ENCODE results near the genes ST6GALNAC4 and EEIG1.

- PRO-cap = no peak
Measured at GRCh38 chr9:127133576-127134405, 11.4 kb upstream of the ANGPTL2 start.

DNA sequence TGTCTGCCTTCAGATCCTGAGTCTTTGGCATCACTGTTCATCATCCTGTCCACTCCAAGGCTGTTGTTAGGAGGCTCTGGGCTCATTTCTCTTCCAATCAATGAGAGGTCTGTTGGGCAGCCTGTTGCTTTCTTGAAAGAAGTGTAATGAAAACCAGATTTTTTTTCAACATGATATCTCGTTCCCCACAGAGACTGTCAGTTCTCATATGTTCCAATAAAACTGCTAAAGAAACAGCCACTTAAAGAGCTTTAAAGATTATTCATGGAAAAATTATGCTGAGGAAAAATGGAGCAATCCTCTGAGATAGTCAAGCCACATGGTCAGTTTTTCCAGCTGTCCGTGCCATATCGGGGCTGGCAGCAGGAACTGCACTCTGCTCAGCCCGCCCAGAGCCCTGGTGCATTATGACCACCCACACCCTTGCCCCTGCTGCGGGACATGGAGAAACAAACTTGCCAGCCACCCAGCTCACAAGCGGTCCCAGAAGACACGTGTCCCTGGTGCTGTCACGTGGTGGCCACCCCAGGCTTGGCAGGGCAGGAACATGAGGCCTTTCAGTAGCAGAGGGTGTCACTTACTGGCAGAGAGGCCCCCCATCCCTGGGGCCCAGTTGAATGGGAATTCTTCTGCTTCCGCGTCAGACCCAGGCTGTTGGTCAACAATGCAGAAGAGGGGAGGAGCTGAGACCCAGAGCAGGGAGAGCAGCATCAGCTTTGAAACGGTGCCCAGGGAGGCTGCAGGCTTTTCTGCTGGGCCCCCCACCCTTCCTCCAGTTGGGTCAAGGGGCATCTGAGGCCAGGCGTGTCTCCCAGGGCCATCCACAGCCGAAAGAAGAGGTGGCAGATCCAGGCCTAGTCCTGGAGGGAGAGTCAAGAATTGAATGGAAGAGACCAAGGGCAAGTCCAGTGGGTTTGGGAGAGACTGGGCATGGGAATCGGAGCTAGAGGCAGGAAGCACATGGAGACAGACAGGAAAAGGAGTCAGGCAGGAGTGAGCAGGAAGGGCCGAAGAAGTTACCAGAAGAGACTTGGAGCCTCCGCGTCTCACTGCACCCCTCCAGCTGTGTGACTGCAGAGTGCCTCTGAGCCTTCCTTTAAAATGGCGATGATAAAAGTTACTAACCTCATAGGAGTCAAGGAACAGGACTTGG, 64.0 kb upstream of the ANGPTL2 start:
- PRO-cap = no peak

DNA sequence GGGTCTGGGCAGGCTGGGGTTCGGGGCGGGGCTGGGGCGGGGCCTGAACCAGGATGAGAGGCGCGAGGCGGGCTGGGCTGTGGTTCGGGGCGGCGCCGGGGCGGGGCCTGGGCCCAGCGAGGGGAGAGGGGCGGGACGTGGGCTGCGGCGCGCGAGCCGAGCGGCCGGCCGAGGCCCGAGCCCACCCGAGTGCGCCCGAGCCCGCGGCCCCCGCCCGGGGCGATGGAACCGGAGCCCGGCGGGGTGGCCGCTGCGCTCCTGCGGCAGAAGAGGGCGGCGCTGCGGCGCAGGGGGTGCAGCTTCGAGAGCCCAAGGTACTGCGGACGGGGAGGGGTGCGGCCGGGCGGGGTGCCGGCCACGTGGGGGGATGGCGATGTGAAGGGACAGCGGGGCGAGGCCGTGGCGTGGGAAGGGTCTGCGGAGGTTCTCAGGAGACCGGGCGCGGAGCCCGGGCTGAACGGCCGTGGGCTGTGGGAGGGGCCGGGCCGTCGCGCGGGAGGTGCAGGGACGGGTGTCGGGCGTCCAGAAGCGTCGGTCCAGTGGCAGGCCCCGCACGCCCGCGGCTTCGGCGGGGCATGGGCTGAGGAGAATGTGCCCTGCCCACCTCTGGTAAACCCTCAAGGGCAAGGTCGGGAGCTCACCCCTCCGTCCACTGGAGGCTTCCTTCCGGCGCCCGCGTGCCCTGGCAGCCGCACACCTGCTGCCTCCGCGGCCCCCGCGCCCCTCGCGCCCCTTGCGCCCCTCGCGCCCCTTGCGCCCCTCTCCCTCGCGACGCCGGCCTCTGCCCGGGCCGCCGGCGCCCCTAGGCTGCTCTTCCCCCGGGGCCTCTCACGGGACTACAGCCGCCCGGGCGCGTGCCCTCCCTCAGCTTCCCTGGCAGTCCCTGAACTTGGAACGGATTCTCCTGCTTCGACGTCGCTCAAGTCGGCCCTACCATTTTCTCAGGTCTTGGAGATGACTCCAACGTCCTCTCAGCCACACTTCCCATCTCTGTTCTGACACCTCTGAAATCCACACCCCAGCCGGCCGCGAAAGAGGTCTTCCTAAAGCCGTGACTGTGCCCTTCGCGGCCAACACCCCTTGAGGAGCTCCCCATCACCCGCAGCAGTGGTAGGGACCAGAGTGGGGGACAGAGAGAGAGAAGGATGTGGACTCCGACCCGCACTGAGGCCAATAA, 39.1 kb upstream of the GARNL3 start:
- PRO-cap = no peak

GRCh38 chr9:127360698-127361388, 36.1 kb upstream of the SLC2A8 start:
- PRO-cap = no peak

DNA sequence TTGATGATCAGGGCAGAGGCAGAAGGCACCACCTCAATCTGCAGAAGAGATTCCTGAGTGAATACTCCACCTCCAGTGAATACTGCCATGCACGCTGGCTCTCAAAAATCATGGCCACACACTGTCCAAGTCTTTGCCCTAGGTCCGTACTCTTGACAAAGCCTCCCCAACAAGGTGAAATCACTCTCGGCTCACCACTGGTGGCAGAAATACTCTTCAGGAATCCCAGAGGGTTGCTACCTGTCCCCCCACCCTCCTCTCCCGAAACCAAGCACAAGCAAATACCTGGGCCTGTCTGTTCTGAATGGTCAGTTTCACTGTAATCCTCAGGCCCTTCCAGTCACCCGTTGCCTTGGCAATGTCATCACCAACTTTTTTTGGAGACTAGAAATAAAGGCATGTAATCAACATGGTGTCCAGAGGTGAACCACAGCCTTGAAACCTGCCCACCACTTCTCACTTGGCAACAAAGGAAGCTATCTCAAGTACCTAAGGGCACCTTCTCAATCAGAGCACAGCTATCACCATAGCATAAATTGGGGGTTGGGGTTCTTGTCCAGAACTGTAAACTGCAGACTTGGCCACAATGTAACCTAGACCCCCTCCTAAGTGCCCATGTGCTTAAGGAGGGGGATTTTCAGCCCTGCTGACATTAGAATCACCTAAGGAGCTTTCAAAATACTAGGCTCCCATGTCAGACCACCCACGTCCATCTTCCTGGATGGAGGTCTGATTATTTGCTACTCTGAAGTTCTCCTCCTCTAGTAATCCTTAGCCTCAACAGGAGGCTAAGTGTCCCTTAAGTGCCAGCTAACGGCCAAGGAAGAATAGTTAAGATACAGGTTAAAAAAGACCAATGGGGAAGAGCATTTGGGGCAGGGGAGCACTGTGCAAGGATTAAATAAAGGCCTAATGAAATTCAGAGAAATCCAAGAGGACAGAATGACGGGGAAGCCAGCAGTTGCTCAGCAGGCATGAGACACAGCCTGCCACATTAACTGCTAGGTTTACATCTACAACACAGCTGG, 1.6 kb downstream of the RPL12 start:
- PRO-cap = no peak

GRCh38 chr9:127509684-127510126, 58.4 kb downstream of the LRSAM1 start:
- PRO-cap = no peak

- PRO-cap = no peak
Measured at GRCh38 chr9:127570508-127570876, 1.6 kb upstream of the NIBAN2 start.

DNA sequence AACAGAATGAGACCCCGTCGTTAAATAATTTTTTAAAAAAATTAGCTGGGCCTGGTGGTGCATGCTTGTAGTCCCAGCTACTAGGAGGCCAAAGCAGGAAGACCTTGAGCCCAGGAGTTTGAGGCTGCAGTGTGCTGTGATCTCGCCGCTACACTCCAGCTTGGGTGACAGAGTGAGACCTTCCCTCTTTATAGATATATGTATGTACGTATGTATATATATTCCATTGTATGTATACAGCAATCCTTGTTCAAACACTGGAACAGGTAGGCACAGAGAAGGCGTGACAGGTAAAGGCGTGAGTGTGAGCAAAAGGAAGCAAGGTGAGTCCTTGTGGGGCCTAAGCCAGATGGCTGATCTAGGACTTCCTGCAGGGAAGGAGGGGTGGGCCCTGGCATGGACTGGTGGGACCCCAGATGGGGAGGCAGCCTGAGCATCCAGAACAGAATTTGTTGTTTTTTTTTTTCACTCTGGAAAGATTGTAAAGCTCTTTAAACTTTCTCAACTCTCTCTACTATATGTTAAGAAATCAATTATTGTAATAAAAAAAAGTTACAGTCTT, 4.1 kb upstream of the NIBAN2 start:
- PRO-cap = no peak

- PRO-cap = no peak
Measured at GRCh38 chr9:127578683-127579811, 10.2 kb upstream of the NIBAN2 start.

DNA sequence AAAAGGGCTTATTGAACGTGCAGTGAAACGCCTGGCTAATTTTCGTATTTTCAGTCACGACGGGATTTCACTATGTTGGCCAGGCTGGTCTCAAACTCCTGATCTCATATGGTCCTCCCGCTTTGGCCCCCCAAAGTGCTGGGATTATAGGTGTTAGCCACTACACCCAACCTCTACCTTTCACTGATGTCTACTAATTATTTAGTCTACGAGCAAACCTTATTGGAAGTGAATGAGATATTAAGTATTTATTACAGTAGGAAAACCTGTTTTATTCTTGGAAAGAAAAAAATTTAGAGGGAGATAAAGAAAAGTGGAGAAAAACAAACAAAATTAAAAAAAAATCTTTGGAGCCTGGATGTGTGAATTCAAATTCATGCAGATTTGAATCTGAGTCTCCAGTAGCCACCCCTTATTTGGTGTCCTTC, 16.3 kb downstream of the STXBP1 start:
- PRO-cap = no peak

GRCh38 chr9:127661328-127661902, 45.4 kb upstream of the CFAP157 start:
- PRO-cap = unidirectional peak, minus-strand start at chr9:127661407

- PRO-cap = no peak
Measured at GRCh38 chr9:127748356-127748672, 13.2 kb upstream of the TOR2A start.

GRCh38 chr9:127844739-127845488, 9.5 kb downstream of the ENG start:
- PRO-cap = no peak

DNA sequence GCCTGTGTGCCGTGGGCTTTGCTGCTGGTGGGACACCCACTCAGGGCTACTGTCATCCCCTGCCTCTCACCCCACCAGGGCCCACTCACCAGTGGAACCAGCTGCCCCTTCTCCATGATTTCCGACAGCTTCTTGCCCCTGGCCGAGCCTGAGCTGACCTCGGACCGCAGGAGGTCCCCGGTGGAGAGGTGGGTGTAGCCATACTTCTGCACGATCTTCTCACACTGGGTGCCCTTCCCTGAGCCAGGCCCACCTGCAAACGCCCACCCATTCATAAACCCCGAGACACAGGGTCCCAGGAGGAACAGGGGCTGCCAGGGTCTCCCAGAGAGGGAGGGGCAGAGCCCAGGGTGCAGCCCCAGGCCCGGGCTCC, 4.9 kb downstream of the AK1 start:
- PRO-cap = no peak

DNA sequence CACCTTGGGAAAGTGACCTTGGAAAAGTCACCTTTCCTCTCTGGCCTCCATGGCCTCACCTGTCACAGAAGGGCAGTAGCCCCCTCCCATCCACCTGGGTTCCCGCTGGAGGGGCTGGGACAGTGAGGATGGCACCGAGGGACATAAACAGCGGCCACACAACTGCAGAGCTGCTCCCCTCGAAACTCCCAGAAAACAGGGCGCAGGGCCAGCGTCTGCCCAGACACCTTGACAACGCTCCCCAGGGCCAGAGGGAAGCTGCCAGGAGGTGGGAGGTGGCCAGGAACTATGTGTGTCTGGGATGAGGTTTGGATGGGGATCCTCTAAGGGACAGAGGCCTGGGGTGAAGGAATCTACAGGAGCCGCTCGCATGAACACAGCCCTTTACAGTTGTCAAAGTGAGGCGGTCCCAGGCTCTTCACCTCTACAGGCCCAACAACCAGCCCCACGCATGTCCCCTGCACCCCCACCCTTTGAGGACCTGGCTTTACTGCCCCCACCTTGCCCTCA, 2.6 kb downstream of the AK1 start:
- PRO-cap = no peak

DNA sequence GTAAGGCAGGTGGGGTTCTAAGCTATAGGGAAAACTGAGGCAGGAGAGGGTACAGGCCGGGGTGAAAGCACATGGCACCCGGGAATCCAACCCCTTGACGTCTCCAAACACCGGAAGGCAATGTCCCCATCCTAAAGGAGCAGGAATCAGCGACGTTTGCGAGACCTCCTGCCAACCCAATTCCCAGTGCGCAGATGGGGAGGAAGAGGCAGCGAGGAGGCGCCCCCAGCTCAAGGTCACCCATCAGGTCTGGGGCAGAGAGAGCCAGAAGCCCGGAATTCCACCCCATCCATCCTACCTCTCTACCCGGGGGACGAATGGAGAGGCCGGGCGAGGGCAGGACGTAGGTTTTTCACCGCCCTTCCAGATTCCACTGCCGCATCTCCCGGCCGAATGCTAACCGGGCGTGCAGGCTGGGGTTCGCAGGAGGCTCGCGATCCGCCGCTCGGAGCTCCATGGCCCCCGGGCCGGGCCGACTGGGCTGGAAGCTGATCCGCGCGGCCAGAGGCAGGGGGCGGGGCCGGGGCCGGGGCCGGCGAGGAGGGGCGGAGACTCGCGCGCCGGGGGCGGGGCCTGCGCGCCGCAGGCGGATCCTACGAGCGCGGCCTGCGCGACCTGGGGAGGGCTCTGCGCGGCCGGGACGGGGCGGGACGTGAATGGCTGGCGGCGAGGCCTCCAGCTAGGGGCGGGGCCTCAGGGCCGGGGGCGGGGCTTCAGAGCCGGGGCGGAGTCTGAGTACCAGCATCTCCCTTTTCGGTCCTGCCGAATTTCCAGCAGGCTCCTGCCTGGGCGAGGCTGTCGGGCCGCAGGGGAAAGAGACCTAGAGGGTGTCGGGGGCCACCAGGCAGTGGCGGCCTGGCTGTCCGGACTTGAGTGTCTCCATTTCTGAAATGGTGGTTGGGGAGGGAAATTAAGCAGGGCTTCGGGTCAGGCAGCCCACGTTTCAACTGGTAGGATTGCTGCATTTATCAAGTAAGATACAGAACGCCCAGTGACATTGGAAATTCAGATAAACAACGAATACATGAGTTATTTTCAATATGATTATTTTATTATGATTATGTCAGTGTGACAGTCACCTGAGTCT, at the start of gene ST6GALNAC4:
Gene ST6GALNAC4 (minus strand): TSS at position 514 of the 1,087 bp plus-strand sequence.
- PRO-cap = no peak

- PRO-cap = no peak
Measured at GRCh38 chr9:127953821-127954366, 16.2 kb upstream of the DPM2 start.

GRCh38 chr9:127959265-127959919, 21.4 kb downstream of the EEIG1 start:
- PRO-cap = no peak

GRCh38 chr9:127969276-127969866, 11.4 kb downstream of the EEIG1 start:
- PRO-cap = no peak

DNA sequence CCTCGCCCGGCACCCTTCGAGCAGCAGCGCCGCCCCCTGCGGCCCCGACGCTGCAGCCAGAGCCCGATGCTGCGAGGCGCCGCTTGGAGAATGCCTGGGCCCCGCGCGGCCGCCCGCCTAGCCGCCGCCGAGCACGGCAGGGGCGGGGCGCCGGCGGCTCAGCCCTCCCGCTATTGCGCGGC, at the start of gene EEIG1:
Gene EEIG1 (minus strand): TSS at position 92 of the 182 bp plus-strand sequence.
- PRO-cap = bidirectional peak, plus-strand start outside the sequence, minus-strand start at position 92 of the sequence